Paraaortic lymph node (tissue), 1 donor: ENCODE measurements around a stretch of chr9.

- PRO-cap = no peak
These were observed 7.4 kb downstream of the CEMIP2 start for GRCh38 chr9:71760891-71761291.

DNA sequence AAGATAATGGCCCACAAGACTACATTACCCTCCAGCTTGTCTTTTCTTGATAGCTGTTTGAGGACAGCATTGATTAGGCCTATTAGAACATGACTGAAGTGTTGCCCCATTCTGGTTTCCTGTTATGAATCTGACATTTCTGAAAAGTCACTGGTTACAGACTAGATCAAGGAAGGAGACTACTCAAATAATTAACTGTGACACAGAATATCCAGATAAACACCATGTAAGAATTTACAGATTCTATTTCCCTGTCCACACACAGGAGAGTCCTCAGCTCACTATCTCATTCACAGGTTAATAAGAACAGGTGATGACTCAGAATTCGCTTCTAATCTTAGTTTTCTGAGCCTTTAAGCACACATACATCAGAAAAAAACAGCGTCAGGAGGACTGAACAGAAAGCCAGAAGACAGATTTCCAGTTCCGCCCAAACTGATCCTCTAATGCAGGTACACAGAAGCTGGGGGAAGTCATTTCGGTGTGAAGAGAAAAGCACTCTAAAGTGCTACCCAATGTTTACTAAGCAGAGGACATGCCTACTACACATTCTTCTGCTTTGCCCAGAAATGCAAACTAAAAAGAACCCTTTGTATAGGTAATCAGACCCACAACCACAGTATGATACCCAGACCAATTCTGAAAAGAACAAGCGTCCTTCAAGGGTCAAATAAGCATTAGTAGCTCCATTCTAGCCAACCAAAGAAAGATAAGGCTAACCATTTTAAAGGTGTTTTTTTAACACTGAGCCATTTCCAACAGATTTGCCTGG lies 1.7 kb downstream of the CEMIP2 start:
- PRO-cap = unidirectional peak, plus-strand start at position 164 of the sequence; unidirectional peak, plus-strand start at position 471 of the sequence

- PRO-cap = bidirectional peak, plus-strand start at chr9:71769046, minus-strand start at chr9:71768890; bidirectional peak, plus-strand start at chr9:71769594, minus-strand start at chr9:71769466; unidirectional peak, minus-strand start at chr9:71769897
These were observed 1.1 kb upstream of the CEMIP2 start for GRCh38 chr9:71768990-71770191.

- PRO-cap = no peak
These were observed 53.0 kb downstream of the C9orf85 start for GRCh38 chr9:71963997-71965206.

- PRO-cap = no peak
These were observed 15.5 kb upstream of the GDA start for GRCh38 chr9:72133780-72134180.

DNA sequence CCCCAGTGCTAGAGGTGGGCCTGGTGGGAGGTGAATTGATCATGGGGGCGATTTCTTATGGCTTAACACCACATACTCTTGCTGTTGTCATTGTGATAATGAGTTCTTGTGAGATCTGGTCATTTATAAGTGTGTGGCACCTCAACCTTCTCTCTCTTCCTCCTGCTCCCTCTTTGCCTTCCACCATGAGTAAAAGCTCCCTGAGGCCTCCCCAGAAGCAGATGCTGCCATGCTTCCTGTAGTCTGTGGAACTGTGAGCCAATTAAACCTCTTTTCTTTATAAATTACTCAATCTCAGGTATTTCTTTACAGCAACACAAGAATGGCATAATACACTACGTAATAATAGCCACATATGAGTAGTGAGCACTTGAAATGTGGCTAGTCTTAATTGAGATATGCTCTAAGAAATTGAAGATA lies 17.1 kb downstream of the ZFAND5 start:
- PRO-cap = no peak

- PRO-cap = bidirectional peak, plus-strand start at chr9:72364197, minus-strand start at chr9:72363938; bidirectional peak, plus-strand start at chr9:72364362, minus-strand start at chr9:72364369
These were observed 1.1 kb downstream of the ZFAND5 start for GRCh38 chr9:72363865-72364397.

DNA sequence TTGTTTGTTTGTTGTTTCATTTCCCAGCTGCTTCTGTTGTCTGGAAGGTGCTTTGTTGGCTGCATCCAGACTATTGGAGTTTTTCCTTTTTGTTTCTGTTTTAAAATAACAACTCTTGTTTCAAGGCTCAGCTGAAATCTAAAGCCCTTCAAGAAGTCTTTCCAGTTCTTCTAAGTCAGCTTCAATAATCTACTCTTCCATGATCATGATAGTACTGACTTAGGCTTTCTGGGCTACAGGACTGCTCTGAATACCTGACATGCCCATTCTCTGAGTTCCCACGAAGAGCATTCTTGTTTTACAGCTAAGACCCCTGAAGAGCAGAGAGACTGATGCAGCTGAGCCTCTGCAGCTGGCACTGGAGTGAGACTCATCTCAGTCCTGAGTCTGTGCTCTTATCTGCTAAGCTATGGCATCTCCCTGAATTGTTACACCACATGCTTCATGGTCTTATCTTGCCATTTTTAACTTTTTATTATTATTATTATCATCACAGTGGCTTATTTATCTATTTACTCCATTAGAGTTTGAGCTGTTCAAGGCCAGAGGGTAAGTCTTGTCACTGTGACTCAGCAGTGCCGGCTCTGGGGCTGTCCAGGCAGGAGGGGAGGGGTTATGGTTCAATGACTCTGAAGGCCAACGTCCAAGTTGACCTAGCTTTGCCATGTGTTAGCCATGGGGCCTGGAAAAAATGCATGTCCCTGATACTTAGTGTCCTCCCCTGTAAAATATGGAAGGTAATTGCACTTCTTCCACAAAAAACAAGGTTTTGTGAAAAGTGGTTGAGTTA lies 94.8 kb downstream of the ALDH1A1 start:
- PRO-cap = no peak

DNA sequence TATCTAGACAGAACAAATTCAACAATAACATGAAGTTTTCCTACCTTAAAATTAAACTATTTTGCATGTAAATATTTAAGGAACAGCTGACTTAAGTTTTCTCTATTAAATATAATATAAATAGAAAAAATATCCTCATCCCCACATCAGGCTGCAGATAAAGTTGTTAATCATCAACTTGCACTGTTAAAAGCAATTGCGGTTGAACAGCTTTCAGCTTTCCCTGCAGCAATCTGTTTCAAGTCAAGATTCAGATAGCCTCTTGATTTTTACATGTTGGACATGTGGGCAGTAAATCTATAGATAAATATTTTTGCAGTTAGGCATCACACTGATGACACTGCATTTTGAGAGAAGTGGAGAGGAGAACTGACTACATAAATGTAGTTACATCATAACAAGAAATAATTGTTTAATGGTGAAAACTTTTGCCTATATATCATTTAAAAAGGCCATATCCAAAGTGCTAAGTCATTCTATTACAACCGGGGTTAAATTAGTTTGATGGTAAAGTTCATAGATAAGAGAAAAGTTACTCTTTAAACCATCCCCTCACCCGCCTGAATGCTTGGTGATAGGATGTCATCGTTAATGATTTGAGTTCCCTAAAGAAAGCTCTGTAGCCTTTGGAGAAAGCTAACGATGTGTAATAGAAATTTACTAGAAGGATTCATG lies 30.7 kb upstream of the ALDH1A1 start:
- PRO-cap = no peak

GRCh38 chr9:72998574-72999148 lies 45.8 kb upstream of the ALDH1A1 start:
- PRO-cap = no peak

GRCh38 chr9:73164979-73165785 lies 13.5 kb downstream of the ANXA1 start:
- PRO-cap = no peak

DNA sequence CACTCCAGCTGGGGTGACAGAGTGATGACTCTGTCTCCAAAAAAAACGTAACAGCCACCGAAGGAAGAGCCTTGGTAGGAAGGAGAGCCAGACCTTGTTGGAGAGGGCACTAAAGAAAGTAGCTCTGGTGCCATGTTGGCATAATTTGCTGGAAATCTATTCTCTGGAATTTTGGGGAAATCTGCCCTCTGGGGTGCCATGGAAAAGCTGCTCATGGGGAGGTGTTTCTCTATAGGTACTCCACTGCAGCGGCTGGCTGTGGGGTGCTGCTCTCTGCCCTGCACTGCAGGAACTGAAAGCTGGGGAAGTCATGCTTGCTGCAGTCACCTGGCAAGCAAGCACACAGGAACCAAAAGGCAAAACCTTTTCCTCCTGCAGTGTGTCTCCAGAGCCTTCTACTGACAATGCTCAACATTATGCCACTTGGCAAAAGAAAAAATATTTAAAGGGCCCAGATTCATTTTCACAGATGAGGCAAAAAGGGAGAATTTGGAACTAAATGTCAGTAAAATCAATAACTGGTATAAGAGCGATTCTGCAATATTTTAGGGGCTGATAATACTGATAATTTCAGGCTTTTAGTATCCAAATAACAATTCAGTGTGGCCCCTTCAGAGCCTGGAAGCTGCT lies 25.8 kb upstream of the CARNMT1 start:
- PRO-cap = no peak

- PRO-cap = no peak
These were observed 4.1 kb downstream of the PCSK5 start for GRCh38 chr9:75894491-75894959.

- PRO-cap = no peak
These were observed 181.1 kb downstream of the PCSK5 start for GRCh38 chr9:76071443-76072172.

GRCh38 chr9:76313760-76314275 lies 80.4 kb downstream of the RFK start:
- PRO-cap = no peak

- PRO-cap = no peak
These were observed 7.3 kb upstream of the RFK start for GRCh38 chr9:76401531-76401860.

DNA sequence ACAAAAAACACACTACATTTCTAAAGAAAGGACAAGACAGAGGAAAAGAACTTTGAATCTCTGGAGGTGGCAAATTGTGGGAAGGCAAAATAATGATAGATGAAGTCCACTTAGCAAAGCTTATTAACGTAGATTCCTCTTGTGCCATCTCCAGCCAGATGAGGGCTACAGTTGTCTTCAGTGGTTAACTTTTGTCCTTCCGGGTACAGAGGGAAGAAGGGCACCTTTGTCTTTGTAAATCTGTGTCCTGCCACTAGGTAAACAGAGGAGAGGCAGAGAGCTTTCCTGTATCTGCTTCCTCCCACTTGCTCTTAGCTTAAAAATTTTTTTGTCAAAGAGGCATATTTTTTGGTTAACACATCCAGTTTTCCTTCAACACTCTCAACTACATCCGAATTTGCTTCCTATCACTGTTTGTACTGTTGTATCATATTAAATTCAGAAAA lies 7.7 kb upstream of the RFK start:
- PRO-cap = no peak

DNA sequence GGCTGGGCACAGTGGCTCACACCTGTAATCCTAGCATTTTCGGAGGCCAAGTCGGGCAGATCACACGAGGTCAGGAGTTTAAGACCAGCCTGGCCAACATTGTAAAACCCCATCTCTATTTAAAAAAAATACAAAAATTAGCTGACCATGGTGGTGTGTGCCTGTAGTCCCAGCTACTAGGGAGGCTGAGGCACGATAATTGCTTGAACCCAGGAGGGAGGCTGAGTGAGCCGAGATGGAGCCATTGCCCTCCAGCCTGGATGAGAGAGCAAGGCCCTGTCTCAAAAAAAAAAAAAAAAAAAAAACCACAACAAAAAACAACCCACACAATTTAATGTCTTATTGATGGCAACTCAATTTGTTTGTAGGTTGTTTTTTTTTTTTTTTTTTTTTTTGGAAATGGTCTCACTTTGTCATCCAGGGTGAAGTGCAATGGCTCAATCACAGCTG lies 27.1 kb upstream of the RFK start:
- PRO-cap = unidirectional peak, plus-strand start at position 224 of the sequence

DNA sequence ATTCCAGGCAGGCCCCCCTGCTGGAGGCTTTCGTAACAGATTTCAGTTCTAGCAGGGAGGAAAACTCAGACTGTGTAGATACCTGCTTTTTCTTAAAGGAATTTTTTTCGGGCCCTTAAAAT lies 1.4 kb downstream of the GCNT1 start:
- PRO-cap = no peak

DNA sequence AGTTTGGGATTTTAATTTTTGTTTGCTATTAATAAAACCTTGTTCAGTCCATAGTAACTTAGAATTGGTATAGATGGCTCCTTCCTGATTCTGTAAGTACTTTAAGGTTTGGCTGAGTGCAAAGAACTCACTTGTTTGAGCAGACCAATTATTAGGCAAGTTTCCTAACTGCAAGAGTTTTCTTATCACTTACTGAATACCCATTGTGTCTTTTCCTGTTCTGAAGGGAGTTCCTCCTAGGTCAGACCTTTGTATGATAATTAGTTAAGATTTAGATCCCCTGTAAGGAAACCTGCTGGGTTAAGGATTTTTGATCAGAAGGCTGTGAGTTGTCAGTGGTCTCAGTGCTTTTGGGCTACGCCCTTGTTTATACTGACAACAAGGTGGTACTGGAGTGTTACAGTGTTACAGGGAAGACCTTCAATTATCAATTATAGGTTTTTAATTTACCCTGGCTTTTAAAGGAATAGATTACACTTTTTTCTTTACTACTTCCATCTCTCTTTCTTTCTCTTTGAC lies 31.7 kb downstream of the GCNT1 start:
- PRO-cap = no peak